Left lung (tissue), 1 donor: ENCODE results near the genes XRCC3, ATP5MJ and KIF26A.

DNA sequence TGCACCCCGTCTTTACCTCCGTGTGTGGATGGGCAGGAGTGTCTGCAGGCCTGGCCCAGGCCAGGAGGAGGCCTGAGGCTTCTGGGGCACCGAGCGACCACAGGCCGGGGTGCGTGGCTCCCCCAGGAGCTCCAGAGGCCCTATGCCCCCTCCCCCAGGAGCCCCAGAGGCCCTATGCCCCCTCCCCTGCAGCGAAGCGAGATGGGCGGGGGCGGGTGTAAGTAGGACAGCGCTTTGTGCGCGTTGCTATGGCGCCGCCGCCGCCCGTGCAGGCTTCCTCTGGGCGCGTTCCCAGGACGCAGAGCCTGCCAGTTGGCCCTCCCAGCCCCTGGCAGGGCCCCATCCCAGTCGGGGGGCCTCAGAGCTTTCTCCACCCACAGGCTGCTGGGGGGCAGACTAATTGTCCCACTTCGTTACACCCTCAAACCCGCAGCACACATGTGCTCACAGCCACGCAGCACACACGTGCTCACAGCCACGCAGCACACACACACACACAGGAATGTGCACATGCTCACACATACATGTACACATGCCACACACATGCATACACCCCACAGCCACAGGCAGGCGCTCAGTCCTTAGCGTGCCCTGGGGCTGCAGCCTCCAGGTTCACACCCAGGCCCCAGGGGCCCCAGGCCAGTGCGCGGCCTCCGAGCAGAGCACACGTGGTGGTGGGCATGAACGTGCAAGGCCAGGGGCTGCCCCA lies 15.4 kb downstream of the TRMT61A start:
- PRO-cap, result no peak

DNA sequence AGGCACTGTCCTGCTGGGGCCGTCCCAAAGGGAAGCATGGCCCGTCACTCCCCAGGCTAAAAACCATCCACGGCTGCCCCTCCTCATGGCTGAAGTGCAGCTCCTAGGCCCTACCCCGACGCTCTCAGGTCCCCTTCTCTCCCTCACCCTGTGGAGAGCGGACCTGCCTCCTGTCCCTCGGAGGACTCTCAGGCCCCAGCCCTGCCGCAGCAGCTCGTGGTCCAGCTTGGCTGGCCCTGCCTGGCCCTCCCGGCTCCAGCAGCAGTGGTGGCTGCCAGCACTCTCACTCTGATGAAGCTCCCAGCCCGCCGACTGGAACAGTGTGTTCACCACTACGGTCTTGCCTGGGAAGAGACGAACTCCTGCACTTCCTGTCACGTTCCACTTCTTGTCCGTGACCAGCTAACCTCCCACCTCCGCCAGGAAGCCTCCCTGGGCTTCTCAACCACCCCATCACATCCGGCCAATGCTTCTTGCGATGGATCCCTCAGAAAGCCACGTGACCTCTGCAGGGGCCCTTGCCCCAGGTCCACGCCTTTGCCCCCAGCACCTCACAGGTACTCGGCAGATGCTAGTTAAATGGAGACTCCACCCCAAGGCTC lies 11.1 kb downstream of the BAG5 start:
- PRO-cap, result no peak

DNA sequence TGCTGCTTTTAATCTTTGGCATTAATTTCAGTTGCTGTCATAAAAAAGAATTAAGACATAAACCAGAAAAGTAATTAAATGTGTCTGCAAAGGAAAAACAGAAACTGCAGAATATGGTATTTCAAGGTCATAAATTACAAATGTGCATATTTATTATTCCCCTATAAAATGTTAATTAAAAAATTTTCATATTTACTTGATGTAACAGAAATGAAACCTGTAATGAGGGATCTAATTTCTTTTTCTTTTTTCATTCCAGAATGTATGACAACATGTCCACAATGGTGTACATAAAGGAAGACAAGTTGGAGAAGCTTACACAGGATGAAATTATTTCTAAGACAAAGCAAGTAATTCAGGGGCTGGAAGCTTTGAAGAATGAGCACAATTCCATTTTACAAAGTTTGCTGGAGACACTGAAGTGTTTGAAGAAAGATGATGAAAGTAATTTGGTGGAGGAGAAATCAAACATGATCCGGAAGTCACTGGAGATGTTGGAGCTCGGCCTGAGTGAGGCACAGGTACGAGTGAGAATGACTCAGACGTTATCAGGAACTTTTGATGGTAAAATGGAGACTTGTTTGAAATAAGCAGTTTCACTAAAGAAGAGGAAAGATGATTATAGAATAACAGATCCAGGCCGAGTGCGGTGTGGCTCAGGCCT lies 25.4 kb downstream of the KLC1 start:
- PRO-cap, result no peak

DNA sequence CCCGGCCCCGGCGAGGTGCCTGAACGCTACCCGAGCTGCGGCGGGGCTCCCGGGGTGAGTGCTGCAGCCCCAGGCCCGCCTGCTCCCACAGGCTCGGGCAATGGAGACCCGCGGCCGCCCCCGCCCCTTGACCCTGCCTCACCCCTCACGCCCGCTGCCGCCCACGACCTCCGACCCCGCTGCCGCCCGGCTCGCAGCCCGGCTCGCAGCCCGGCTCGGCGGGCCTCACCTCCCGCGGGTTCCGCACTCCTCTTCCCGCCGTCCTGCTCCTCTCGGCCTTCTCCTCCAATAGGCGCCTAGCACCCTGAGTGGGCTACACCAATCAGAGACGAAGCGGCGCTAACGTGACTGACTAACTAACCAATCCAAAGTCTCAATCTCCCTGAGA lies at the start of gene XRCC3:
TSS of gene XRCC3 (minus strand) at position 257 of the 388 bp plus-strand sequence.
- PRO-cap, result bidirectional peak, plus-strand start at position 120 of the sequence, minus-strand start at position 102 of the sequence; bidirectional peak, plus-strand start outside the sequence, minus-strand start at position 212 of the sequence

GRCh38 chr14:103742608-103743084 lies 27.0 kb downstream of the ZFYVE21 start:
- PRO-cap, result no peak

- PRO-cap, result no peak
Measured at GRCh38 chr14:103745413-103746003, 29.9 kb downstream of the ZFYVE21 start.

GRCh38 chr14:103797281-103797680 lies 50.1 kb downstream of the PPP1R13B start:
- PRO-cap, result no peak

DNA sequence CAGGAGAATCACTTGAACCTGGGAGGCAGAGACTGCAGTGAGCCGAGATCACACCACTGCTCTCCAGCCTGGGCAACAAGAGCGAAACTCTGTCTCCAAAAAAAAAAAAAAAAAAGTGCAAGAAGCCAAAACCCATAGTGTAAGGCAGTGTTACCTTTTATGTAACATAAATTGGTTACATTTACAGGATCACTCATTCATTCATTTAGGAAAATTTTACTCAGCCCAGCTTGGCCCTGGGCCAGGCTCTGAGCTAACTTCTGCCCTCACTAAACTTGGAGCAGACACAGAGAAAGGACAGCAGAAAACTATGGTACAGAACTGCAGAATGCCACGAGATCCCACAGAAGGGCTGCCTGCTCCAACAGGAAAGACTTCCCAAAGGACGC lies 19.1 kb downstream of the PPP1R13B start:
- PRO-cap, result no peak

- PRO-cap, result no peak
Measured at GRCh38 chr14:103889613-103890273, 31.6 kb downstream of the ATP5MJ start.

GRCh38 chr14:103920772-103921907 lies at the start of gene ATP5MJ:
Gene ATP5MJ, minus strand, starts transcription at chr14:103921529.
- PRO-cap, result bidirectional peak, plus-strand start at chr14:103921326, minus-strand start at chr14:103921080; bidirectional peak, plus-strand start at chr14:103921720, minus-strand start at chr14:103921557

- PRO-cap, result no peak
Measured at GRCh38 chr14:104084532-104084988, 940 bp upstream of the ASPG start.

DNA sequence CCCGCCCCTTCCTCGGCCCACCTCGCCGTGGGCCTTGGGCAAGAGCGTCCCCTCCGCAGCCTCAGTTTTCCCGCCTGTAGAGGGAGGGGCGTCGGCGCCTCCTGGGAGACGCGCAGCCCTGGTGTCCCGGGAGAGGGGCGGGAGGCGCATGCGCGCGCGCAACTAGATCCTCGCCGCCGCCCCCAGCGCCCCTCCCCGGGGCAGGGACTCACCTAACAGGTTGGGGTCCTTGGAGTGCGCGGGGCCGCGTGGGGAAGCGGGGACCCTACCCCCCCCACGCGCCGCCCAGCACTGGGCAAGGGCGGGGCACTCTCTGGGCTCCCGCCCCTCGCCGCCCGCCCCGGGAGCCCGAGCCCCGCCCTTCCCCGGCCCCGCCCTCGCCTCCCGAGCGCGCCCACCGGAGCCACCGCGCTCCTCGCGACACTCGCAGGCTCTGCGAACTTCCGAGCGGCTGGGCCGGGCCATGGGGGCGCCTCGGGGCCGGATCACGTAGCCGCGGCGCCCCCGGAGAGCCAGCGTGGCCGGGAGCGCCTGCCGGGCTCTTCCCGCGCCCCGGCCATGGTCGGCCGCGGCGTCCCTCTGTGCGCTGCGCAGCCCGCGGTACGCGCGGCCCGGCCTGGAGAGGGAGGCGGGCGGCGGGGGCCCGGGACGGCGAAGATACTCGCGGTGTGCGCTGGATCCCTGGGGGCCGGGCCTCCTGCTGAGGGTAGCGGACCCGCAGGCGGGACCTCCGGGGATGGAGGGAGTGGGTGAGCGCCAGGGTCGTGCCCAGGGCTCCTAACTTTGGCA lies at the start of gene KIF26A:
TSS of gene KIF26A (plus strand) at position 423 of the 789 bp plus-strand sequence.
- PRO-cap, result bidirectional peak, plus-strand start at position 397 of the sequence, minus-strand start at position 76 of the sequence; unidirectional peak, plus-strand start at position 423 of the sequence

DNA sequence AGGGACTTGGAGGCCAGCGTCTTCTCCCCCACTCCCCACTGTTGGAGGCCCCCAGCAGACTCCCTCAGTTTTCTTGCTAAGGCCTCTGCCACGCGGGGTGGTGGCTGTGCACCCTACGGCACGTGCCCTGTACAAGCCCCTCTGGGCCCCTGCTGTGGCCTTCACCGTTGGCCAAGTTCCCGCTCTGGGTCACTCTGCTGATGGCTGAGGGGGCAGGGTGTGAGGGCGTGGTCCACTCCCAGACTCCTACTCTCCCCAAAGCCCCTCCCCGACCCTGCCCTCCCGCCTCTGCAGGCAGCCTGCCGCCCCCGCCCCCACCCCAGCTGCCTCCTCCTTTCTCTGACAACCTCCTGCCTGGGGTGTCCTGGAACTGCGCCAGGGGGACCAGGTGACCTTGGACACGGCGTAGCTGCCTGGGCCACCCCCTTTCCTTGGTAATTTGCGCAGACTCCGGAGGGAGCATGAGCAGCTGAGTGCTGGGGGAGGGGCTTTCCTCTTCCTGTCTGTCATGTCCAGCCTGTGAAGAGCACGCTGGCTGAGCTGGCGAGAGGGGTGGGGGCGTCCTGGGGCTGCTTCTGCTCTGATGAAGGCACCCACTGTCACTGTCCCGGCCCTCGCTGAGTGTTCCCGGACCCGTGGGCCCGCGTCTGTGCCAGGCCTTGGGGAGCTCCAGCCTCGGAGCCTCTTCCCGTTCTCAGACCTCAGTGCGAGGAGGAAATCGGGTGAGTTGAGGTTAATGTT lies 84.9 kb downstream of the KIF26A start:
- PRO-cap, result unidirectional peak, plus-strand start at position 509 of the sequence

DNA sequence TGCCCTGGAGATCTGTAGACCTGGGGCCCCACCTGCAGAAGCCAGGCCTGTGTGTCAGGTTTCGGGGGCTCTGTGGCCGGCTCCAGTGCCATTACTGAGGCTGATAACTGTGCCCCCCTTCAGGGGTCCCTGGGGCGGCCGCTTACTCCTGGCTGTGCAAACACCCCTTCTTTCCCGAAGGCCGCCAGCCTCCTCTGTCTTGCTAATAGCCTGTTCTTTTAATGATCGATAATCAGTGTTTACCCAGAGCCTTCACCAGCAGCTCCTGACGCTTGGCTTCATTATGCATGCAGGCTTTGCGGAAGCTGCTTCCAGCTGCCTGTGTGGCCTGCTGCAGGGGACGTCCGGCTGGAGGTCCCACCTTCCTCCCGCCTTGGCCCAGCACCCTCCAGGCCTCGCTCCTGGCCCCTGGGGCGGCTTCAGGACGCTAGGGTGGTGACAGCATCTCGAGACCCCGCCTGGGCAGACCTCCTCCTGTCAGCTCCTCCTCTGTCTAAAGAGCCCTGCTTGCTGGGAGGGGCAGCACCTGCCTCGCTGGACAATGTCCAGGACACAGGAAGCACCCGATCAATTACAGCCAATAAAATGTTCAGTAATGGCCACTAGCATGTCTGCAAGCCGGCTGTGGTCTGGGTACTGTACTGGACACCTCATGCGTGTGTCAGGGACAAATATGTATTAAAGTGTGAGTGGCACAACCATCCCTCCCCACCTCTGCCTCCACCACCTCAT lies 153.1 kb downstream of the KIF26A start:
- PRO-cap, result no peak

DNA sequence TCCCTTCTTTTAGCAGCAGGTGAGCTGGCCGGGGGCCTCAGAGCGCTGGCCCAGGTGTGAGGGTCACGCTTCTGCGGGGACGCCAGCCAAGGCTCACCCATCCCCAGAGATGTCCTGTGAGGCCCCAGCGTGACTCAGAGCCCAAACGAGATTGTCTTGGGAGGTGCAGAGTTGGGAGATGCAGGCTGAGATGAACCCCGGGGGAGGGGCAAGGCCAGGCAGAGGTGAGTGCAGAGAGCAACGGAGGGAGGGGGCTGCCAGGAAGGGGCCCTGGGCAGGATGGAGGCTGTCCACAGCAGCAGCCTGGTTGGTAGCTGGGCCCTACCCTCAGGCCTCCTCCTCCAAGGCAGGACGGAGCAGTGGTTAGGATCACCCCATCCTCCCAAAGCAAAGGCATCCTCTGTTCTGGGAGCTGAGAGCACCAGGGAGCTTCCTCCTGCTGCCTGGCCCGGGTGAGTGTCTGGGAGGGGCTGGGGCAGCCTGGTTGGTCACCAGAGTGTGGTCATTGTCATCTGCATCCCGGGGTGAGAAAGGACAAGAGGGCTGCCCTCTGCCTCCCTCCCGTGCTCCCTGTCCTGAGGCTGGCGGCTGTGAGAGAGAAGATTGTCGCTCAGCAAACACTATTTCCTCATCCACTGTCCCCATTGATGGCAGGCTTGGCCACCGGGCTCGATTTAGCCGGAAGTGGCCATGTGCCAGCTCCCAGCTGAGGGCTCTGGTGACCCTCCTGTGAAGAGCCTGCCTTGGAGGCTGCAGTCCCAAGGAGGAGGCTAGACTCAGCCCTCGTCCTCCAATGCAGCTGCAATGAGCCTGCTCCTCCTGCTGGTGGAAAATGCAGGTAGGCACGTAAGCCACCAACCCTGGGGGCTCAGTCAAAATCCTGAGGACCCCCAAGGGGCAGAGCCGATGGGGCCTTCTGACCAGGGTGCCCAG lies 155.4 kb downstream of the KIF26A start:
- PRO-cap, result no peak

DNA sequence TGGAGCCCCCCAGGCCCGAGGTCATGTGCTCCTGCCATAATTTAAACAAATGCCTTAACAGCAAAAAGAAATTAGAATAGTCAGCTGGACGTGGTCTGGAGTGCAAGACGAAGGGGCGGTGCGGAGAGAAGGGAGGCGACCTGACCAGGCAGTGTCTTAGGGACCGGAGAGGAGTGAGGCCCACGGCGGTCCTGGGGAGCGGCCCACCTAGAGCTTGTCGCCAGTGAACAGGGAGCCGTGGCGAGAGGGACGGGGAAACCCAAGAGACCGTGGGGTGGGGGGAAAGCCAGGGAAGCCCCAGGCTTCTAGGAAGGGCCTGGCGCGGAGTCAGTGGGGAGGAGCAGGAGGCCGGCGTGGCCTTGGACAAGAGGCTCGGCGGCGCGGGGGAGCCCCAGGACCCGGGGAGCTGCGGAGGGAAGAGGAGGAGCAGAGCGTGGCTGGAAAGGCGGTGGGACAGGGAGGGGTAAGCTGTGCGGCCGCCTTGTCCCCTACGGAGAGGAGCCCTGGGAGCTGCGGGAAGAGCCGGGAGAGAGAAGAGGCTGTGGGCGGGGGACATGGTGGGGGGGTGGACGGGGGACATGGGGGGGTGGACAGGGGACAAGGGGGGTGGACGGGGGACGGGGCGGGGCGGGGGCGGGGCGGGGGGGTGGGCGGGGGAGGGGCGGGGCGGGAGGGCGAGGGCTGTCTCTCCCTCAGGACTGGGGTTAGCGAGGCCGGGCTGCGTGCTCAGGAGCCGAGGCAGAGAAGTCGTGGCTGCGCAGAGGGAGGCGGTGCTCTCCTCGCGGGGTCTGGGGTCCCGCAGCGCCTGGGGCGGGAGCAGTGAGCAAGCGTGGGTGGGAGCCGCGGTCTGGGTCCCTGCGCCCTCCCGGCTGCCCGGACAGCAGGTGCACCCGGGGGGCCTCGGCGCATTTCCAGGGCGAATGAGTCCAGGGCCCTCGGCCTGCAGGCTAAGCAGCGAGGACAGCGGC lies 118.3 kb upstream of the C14orf180 start:
- PRO-cap, result no peak

DNA sequence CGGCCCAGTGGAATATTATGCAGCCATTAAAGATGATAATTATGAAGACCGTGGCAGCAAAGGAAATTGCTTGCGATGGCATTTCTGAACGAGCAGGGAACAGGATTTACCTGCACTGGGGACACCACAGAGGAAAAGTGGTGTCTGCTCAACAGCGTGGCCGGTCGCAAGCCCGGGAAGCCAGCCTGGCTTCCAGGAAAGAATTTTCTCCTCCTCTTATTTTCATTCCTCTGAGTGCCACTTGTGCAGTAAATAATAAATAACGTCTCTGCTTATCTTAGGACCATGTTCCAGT lies 6.5 kb downstream of the C14orf180 start:
- PRO-cap, result no peak

DNA sequence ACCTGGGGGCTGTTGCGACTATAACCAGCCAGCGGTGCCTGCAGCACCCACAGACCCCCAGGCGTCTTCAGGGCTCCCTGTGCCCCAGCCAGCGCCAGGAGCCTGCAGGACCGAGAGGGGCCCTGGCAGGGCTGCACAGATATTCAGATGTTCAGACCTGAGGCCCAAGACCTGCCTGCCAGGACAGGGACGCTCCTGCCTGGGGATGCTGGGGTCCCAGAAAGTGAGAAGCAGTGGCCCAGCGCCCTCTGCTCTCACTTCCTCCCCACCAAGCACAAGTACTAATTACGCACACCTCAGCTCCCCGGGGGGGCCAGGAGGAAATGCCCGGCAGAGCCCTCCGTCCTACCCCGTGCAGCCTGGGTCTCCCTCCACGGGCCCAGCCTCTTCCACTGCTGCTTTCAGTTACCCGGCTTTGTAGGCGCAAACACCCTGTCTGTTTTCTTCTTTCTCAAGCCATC lies 28.8 kb upstream of the INF2 start:
- PRO-cap, result no peak

- PRO-cap, result bidirectional peak, plus-strand start at chr14:104681133, minus-strand start at chr14:104681036
Measured at GRCh38 chr14:104680857-104681663, 8.4 kb upstream of the INF2 start.

DNA sequence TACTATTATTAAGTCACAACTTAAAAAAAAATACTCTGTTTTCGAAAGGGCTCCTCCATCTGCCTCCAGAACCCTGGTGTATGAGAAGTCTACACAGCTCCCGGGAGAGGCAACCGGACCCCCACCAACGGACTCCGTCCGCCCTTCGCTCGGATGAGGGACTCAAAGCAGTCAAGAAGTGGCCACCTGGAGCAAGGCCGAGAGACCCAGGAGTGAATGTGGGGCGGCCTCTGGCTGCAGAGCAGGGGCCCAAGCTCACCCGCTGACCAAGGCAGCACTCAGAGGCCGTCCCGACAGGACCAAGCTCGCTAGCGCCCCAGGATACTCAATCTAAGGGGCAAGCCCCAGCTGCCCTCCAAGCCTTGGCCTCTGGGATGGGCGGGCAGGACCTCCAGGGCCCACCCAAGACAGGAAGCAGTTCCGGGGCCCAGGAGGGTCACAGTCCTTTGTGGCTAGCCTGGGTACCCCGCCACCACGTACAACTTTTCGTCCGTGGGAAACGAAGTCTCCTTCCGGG lies 959 bp downstream of the AKT1 start:
- PRO-cap, result no peak